Cardiac fibroblast (primary cell): ENCODE measurements around a stretch of chr3.

DNA sequence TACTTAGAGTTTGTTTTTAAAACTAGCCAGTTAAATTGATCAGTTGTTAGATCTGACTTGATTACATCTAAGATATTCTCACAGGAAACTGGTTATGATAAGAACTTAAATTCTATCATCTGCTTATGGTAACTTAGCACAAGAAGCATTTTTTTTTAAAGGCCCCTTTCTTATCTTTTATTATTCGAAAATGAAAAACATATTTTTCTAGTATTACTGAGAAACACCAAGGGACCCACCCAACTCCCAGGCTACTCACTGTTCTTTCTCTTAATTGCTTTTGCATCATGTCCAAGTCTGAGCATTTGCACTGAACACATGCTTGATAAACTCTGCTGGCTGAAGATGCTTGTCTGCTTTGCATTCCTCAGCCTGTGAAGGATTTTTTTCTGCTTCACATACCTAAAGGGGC lies 84.4 kb upstream of the DCBLD2 start:
- RRBS: no CpG with 5 or more reads among the region's 1 CpG

DNA sequence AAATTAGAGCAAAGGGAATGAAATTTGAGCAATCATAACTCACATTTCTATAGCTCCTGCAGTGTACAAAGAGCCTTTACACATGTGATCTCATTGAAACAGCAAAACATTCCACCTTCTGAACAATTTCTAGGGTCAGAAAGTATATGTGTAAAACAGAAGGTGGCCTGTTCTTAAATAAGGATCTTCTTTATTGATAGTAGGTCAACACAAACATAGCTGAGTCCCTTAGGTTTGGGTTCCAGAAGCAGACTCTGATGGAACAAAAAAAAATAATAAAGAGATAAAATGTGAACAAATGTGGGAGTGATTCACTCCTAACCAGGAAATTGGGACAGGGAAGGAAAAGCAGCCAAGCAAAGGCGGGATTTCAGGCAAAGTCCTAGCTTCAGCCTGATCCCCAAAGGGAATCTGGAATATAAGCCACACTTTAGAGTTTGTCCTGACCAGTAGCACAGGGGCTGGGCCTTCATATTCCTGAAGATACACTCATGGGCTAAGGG lies 135.2 kb upstream of the COL8A1 start:
- RRBS: no CpG with 5 or more reads among the region's 1 CpG

- RRBS: no CpG with 5 or more reads among the region's 2 CpGs
These were observed 88.4 kb upstream of the COL8A1 start for GRCh38 chr3:99550038-99550351.

GRCh38 chr3:99869508-99870031 lies 51.9 kb downstream of the CMSS1 start:
- RRBS: no CpG with 5 or more reads among the region's 1 CpG

DNA sequence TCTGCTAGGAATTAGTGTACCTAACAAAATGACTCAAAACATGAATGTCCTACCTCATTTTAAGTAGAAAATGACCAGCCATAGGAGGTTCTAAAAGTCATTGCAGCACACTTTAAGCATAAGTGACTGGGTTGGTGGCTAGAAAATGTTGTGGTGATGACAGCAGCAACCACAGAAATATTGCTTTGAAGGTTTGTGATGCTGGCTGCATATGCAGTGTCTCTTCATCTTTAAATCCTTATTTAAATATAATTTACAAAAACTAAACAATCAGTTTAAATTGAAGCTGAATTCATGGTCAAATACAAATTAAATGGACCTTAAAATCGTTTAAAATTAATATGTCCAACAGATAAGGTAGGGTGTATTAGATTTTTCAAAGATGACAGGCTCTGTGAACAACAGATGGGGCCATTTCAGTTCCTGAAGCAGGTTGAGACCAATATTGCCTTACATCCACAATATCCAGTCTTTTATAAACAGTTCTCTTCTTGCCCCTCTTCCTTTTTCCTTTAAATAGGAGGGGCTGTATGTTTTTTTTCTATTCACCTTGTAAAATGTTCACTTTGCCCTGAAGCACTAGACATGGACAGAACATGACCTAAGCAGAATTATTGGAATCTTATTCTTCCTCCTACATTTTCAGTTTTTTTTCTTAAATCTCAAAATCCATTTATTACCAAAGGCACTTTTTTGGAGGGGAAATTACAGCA lies 55.5 kb downstream of the CMSS1 start:
- RRBS: no CpG with 5 or more reads among the region's 1 CpG

DNA sequence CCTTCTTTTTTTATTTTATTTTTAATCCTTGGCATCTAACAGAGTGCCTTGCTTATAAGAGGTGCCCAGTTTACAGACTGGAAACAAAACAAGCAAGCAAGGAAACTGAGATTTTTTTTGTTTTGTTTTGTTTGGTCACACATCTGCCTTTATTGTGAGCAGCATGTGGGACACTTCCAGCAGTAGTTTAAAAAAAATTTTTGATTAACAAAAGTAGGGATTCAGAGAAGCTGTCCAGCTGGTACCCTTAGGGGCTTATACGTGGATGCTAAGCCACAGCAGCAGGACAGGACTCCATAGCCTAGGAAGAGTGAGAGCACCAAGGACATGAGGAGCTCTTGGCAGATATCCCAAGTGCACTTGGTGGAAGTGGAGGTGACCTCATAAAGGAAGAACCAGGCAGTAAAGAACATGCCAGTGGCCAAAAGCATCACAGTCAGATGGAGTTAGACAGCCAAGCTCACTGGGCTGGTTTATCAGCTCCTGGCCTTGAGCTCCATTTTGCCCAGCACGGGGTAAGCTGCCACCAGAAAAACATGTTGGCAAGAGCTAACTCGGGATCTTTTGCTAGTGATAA lies 107.8 kb downstream of the CMSS1 start:
- RRBS: no CpG with 5 or more reads among the region's 3 CpGs

- RRBS: no CpG with 5 or more reads among the region's 4 CpGs
These were observed 117.8 kb downstream of the CMSS1 start for GRCh38 chr3:99935424-99935968.

DNA sequence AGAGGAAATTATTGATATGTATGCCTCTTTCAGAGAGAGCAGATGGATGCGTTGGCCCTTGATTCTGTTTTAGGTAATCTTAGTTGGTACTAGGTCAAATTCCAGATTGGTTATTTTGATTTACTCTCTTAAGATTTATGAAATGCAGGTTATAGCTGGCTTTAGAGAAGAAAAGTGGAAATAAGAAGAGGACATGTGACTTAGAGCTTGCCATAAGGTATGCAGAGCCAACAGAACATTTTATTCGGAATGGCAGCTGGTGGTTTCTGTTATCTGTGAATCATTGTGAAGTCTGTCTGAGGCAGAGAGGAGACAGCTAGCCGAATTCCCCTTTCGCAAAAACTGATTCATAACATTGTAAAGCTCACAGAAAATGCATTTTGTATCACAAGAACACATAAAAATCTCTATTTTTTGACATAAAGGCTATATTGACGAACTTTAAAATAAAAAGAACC lies 82.1 kb downstream of the FILIP1L start:
- RRBS: no CpG with 5 or more reads among the region's 5 CpGs

- RRBS: no CpG with 5 or more reads among the region's 1 CpG
These were observed 73.4 kb downstream of the FILIP1L start for GRCh38 chr3:100041014-100041146.

GRCh38 chr3:100124357-100124970 lies 10.2 kb upstream of the FILIP1L start:
- RRBS: no CpG with 5 or more reads among the region's 7 CpGs

DNA sequence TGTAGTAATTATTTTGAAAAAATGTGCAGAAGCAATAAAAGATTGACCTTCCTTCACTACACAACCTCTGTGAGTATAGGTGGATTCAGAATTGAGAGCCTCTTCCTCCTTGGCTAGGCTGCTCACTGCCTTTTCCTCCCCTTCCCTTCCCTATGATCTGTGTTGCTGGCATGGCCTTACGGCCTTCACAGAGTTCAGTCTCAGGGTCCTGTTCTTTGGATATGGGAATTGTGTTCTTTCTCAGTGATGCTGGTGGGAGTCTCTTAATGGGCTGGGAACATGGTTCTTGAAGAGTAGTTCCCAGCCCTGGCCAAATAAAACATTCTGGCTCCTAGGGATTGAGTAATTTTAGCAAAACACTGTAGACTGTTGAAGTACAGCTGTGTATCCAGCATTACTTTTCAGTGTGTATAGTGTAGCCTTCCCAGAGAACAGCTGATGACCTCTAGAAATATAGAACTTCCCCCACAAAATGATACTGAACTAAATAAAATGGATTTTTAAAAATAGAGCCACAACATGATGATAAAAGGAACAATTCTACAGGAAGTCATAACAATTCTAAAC lies 22.6 kb upstream of the FILIP1L start:
- RRBS: no CpG with 5 or more reads among the region's 1 CpG

GRCh38 chr3:100330085-100330586 lies 4.4 kb upstream of the NIT2 start:
- RRBS: no CpG with 5 or more reads among the region's 5 CpGs

DNA sequence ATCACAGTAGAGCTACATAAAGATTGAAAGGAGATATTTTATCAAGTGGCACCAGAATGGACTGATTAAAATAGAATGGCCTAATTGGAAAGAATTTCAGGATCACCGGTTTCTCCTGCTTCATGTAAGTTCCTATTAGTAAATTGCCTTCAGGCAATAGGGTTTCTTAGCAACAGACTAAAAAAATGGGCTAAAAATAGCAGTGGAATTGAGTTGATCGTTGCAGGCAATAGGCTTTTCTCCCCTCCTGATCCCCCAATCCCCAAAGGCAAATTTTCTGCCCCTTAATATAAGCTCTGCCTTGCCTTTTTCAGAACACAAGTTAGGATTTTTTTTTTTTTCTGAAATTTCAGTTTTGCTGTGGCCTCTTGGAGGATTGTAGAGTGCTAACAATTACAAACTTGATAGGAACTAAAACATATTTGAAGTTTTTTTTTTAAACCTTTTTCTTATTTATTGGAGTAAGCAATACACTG lies 1.0 kb downstream of the LNP1 start:
- RRBS: no CpG with 5 or more reads among the region's 2 CpGs

DNA sequence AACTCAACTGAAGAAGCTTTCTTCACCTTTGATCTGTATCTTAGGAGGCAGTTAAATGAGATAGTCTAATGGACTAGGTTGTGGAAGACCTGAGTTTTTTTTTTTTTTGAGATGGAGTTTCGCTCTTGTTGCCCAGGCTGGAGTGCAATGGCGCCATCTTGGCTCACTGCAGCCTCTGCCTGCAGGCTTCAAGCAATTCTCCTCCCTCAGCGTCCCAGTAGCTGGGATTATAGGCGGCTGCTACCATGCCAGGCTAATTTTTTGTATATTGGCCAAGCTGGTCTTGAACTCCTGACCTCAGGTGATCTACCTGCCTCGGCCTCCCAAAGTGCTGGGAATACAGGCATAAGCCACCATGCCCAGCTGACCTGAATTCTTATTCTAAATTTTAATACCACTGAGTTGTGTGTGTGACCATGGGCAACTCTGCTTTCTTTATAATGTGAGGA lies 2.1 kb downstream of the LNP1 start:
- RRBS: no CpG with 5 or more reads among the region's 5 CpGs

DNA sequence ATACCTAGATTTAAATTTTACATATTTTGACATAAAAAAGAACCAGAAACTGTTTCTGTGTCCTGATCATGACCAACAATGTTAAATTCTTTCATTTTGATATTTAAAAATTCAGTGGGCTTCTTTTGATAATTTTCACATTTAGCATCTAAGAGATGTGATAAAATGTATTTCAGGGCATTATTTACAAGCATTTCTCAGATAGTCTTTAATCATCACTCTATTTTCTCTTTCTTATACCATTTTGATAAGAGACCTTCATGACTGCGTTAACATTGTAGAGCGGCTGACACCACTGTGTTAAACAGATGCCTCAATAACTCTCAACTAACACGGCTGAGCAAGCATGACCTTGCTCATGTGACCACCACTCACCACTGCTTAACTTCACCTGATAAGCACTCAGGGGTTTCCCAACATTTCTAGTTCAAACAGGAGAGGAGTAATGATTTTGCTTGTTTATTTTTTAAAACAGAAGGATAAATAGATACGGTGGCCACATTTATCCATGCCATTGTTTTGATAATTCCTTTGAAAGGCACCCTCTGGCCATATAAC lies 37.8 kb upstream of the TMEM45A start:
- RRBS: no CpG with 5 or more reads among the region's 4 CpGs

DNA sequence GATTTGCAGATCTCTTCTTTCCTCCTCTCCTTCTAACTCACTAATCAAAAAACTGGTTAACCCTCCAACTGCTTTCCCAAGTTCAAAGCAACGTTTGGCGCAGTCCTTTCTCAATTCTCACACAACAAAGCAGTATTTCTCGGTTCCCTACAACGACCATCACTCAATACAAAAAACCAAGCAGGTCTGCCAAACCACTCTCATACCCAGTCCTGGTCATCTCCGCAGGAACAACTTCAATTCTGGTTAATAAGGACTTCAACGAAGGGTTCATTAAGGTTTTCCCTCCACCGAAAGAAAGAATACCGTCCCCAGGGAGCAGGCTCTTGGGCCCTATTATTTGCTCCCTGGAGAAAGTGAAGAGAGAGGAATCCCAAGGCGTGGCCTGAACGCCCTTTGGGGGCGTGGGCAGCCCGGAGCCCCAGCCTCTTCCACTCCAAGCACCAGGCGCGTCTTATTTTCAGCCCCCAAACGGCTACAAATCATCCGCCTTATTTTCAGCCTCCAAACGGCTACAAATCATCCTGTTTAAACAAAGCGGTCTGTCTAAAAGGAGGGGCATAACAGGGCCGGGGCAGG lies 556 bp upstream of the TMEM45A start:
- RRBS: 3% methylated on average over 1 of the region's 19 CpGs

- RRBS: no CpG with 5 or more reads among the region's 3 CpGs
These were observed 28.6 kb downstream of the TFG start for GRCh38 chr3:100737874-100738390.

DNA sequence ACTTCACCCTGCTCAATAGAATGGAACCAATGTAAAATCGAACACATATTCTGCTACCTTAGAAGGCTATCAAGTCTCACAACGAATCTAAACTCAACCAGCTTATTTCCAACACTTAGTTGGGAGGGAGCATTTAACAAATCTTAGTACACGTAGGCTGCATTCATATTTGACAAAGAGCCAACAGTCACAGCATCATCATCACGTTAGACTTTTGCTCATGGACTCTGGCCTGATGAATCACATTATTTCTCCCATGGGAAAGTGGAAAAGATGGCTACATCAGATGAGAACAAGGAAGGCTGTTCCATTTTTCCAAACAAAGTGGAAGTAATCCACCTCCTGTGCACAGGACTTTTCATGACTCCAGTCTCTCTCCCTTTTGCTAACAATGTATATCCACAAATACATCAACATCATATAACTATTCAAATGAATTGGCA lies 64.2 kb downstream of the ABI3BP start:
- RRBS: no CpG with 5 or more reads among the region's 4 CpGs